ENCODE results near the genes PSTPIP2 and CTIF.

- PRO-cap: no peak
Observed at GRCh38 chr18:44791390-44791936, 110.8 kb downstream of the SETBP1 start.

DNA sequence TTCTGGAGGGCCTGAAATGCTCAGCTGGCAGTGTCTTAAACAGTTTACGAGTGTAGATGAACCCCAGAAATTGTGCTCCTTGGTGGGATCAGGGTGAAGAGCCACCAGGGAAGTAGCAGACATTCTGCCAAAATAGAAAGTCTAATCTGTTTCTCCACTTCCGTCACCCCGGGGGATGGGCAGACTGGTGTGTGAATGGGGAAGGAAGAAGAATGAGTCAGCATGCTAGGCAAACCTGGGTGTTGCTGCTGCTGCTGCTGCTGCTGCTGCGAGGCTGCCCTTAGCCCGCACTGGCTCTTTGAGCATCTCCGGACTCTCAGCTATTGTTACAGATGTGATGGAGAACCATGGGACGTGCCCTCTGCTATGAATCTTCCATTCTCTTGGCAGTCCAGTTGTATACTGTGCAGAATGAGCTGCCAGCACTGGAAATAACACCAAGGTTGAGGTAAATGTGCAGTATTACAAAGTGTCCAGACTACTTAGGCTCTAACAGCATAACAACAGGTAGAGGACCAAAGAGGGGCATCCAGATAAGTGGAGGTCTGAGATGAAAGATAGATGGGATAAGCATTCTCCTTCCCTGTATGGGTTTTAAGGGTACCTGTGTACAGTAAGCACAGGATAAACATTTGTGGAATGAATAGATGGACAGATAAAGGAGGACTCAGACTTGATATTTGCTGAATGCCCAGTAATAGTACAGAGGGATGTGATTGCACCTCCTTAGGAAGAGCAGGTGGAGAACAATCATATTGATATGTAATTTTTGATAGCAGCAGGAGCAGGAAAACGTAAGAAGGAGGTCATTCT is 158.7 kb downstream of the SETBP1 start:
- PRO-cap: no peak

- PRO-cap: no peak
Observed at GRCh38 chr18:45688803-45689333, 35.1 kb upstream of the SLC14A1 start.

- PRO-cap: unidirectional peak, minus-strand start at chr18:45837641
Observed at GRCh38 chr18:45837372-45838058, 12.0 kb downstream of the SIGLEC15 start.

DNA sequence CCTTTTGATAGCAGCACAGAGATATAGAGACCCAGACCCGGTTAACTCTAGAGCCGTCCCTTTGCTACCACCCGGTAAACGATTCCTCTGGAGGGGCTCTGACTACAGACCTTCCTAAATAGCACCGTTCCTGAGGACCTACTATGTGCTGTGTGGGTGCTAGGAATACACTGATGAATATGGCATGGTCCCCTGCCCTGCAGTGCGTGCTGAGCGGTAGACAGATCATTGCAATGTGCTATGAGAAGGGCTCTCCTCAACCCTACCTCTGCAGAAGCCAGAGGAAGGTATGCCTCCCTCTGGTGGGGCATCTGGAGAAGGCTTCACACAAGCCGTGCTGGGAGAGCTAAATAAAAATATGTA is 13.8 kb downstream of the SIGLEC15 start:
- PRO-cap: no peak

DNA sequence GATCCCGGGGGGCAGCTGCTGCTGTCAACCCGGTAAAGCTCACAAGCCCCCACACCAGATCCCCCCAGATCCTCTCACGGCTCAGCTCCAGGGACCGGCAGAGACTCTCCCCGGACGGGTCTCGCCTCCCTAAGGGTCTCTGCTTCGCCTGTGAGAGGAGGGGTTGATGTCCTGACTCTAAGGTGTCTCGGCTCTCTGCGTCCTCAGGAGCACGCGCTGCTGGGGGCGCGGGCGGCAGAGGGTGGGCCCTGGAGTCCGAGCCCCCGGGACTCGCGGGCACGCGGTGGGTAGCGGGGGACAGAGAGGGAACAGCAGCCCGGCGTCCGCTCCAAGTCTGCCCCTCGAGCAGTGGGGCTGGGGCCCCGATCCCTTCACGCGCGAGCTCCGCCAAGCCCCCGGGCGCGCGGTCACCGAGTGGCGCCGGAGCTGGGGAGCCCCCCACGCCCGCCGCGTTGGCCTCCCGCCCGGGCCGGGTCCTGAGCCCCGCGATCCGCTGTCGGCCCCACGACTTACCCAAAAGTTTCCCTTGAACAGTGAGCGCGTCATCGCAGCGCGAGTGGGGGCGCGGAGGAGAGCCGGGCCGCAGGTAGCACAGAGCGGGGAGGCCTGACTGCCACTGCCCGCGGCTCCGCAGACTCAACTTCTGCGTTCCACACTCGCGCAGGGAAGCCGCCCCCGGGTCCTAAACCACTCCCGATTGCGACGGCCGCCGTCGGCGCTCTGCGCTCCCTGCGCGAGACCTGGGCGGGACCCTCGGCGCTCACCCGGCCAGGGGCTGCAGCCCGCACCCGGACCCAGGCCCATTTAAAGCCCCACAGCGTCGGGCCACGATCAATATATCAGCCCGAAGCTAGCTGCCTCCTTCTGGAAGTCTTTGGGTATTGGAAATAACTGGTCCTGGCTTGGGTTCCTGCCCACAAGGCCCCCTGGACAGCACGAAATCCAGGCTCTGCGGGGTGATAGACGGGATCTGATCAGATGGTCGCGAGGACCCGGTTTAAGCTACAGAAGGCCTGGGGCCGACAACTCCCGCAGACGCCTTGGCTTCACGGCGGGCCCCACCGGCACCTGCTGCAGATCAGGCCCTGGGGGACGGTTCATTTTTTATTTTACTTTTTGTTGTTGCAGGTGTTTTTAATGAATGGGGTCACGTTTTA is at the start of gene PSTPIP2:
TSS of gene PSTPIP2 (minus strand) at position 618 of the 1,157 bp plus-strand sequence.
- PRO-cap: unidirectional peak, minus-strand start at position 642 of the sequence; unidirectional peak, minus-strand start at position 806 of the sequence

- PRO-cap: no peak
Observed at GRCh38 chr18:46334753-46335250, 984 bp downstream of the RNF165 start.

- PRO-cap: no peak
Observed at GRCh38 chr18:46343461-46344447, 9.9 kb downstream of the RNF165 start.

DNA sequence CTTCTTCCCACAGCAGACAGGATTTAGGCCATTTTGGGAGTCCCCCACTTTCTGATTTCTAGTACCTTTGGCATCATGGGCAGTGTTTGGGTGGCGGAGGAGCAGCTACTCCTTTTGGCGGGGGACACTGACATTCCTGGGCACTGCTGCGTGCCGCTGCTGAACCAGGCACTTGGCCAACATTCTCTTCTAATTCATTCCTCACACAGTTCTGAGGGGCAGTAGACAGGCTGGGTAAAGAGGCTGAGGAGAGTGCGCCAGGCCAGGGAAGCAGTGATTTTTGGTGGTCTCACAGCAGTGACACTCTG is 53.0 kb downstream of the RNF165 start:
- PRO-cap: no peak

DNA sequence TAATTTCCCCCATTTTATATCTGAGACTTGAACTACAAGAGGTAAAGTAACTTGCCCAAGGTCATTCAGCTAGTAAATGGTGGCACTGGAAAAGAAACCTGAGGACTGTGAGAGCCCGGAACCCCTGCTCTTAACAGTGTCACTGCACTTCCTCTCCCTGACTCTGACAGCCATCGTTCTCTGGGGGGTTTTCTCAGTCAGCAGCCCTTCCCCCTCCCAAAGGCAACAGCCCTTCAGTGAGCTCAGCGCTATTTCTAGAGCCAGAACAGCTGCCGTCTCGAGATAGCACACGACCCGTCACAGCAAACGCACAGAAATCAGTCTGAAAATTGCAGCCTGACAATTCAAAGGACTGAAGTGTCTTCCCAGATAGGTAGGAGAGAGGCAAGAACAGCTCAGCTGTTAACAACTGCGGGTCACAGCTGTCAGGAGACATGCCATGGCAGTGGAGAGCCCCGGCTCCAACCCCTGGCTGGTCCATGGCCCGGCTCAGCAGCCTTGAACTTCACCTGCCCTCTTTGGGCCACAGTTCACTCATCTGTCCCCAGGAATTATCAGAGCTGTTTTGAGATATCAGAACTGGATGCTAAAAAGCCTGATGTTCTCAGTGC is 45.4 kb downstream of the ST8SIA5 start:
- PRO-cap: no peak

- PRO-cap: bidirectional peak, plus-strand start at chr18:46918124, minus-strand start at chr18:46917862
Observed at GRCh38 chr18:46917956-46918647, 700 bp downstream of the KATNAL2 start.

- PRO-cap: no peak
Observed at GRCh38 chr18:47260895-47261444, 9.5 kb upstream of the SKOR2 start.

DNA sequence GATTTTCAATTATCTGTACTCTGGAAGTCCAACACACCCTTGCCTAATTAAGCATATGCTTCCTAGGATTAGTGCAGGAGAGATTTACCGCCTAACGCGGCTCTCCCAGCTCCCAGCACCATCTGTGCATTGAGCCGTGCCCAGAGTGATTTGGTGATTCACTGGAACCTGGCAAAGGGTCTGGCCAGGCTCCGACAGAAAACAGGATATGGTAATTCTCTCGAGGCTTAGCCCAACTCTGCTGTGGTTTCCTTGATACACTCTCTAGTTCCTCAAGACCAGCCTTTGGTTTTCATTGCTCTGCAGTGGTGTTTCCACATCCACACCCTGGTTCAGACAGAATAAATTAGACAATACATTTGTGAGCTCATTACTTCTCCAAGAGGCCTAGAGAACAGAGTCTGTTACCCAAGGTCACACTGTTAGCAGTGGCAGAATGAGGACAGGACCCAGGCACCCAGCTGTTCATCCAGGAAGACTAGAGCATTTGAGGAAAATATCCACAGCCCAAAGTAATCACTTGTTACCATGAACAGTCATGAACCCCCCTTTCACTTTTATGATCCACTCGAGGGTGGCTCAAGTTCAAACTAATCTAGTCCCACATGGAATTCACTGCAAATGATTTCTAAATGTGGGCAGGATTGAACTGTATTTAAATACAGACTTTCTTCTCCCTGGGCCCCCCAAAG is 23.1 kb upstream of the SMAD2 start:
- PRO-cap: no peak

DNA sequence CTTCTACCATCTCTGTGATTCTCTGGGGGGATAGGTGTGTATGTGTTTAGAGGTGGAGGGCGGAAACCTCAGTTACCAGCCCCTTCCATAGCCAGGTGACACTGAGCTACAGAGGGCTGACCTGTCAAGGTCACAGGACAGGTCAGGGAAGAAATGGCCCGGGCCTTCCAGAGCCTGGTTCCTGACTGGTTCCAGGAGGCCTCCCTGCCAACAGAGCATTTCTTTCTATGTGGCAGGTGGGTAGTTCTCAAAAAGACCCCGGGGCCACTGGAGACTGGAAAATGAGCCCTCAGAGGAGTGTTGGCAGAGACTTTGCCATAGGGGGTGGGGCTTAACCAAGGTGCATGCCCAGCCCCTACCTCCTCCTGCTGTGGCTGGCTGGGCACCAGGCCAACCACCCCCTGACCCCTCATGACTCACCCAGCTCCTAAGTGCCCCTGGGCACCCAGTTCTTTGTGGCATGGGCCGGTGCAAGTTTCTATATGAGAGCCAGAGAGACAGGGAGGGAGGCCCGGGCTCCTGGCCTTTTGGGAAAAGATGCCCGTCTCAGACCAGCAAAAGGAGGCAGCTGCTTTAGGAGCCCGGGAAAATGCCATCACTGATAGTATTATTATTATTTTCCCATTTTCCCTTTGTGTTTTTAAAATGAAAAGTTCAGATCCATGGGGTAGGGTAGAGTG is 98.2 kb upstream of the SMAD2 start:
- PRO-cap: no peak

DNA sequence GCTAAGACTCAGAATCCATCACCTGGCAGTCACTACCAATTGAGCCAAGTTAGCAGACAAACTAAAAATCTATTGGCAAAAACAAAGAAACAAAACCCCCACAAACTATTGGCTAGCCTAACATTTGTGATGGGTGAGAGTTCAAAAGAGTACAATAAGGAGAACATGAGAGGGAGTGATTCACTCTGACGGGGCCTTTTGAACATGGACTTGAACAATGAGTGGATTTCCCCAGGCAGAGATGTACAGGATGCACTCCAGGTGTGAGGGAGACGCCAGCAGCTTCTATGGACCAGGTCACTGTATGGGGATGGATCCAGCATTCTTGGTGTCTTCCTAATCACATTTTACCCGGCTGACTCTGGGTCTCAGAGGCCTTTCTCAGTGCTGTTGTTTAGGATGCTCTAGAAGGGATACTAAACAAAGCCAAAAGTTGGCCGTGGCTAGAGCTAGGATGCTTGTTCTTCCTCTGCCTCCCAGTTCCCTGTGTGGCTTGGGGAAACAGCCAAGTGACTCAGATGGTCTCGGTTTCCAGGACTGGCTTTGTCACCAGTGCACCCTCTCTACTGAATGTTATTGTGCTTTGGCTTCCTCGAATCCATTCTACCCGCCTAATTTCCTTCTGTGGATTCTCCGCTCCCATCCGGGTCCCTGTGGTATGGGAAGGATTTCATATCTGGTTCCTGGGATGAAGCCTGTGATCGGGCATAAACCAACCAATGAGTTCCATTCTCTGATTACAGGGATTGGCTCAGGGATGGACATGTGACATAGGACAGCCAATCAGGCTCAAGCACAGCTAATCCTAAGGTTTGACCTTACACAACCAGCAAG is 167.7 kb upstream of the SMAD2 start:
- PRO-cap: no peak

- PRO-cap: no peak
Observed at GRCh38 chr18:48135013-48135522, 204.6 kb upstream of the SMAD2 start.

- PRO-cap: no peak
Observed at GRCh38 chr18:48408739-48409047, 490 bp downstream of the ZBTB7C start.

- PRO-cap: bidirectional peak, plus-strand start at chr18:48410518, minus-strand start at chr18:48410300
Observed at GRCh38 chr18:48410110-48411008, 1.2 kb upstream of the ZBTB7C start.

GRCh38 chr18:48470311-48470929 is 61.2 kb upstream of the ZBTB7C start:
- PRO-cap: no peak

GRCh38 chr18:48538814-48539414 is at the start of gene CTIF:
Gene CTIF, plus strand, starts transcription at chr18:48539031.
- PRO-cap: bidirectional peak, plus-strand start at chr18:48539186, minus-strand start at chr18:48538929; bidirectional peak, plus-strand start at chr18:48539342, minus-strand start at chr18:48539246